ENCODE results near the gene PTGES.

DNA sequence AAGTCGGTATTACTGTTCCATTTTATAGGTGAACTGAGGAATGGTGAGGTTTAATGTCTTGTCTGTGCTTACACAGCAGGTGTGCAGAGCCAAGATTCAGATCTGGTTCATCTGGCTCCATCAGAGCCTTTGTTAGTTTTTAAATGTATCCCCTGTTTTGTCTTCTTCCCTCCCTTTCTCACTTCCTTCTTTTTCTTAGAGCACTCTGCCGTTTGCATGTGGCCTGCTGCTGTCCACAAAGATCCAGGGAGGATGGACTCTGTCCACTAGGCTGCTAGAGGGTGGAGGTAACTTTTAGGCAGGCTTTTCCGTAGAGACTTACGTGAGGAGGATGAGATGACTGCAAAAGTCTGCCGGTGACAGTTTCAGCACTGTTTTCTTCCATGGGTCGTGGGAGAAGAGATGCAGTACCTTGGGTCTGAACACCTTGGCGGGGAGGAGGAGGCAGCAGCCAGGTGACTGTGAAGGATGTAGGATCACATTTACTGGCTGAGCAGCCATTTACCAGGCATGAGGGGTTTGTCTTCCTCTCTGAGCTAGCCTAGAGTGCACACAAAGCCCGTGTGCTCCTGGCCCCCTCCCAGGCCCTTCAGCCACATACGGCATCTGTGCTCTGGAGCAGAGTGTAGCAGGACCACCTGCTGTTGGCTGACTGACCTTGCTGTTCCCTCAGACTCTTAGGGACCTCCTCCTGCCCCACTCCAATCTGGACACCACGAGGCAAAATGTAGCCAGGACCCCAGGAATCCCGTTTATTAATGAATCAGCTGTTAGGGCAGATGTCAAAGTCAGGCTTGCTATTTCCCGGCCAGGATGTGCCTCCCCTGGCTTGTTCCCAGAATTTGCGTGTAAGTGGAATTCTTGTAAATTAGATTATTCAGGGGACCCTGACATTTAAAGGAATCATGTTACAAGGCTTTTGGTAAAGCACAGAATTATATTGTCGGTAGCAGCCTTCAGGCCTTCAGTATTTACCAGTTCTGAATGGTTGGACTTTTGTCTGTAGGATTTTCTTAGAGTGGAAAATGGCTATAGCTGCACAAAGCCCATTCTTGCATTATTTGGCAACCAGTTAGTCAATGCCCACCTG is 1.9 kb downstream of the NTMT1 start:
- PRO-cap: no peak

DNA sequence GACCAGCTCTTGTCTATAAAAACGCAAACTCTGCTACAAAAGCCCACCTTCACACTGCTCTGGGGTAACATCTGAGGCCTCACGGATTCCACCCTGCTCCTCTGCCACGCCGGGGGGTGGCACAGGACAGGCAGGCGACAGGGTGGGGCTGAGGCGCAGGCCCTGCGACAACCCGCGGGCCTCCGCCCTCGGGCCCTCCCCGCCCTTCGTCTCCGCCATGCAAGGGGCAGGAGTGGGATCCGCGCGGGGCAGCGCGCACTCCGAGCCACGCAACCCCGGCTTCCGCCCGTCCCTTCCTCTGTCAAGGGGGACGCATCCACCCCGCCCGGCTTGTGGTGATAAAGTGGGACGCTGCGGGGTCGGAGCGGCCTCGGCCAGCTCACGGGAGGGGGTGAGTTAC is 464 bp downstream of the ASB6 start:
- PRO-cap: no peak

DNA sequence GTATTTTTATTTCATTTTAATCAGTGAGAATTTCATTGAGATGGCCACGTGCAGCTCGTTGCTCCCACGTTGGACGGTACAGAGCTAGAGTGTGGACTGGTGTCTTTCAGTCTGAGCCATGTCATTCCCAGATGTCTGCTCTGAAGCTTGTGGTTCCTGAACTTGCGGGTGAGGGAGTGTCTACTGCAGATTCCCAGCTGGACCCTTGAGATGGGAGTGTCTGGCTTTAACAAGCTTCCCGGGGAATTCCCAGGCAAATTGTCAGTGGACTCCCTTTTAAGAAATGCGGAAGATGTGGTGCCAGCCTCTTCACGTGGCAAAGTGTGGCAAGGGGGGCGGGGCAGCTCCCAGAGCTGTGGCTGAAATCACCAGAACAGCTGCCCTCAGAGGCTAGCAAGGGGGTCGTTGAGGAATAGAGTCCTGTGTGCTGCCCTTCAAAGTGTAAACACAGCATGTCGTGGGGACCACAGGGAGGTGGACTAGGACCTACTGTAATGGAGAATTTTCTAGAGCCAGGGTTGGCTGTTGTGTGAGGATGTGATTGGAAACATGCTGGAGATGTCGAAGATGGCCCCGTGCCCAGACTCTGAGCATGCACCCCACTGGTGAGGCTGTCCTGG is 37.2 kb downstream of the PRRX2 start:
- PRO-cap: no peak

DNA sequence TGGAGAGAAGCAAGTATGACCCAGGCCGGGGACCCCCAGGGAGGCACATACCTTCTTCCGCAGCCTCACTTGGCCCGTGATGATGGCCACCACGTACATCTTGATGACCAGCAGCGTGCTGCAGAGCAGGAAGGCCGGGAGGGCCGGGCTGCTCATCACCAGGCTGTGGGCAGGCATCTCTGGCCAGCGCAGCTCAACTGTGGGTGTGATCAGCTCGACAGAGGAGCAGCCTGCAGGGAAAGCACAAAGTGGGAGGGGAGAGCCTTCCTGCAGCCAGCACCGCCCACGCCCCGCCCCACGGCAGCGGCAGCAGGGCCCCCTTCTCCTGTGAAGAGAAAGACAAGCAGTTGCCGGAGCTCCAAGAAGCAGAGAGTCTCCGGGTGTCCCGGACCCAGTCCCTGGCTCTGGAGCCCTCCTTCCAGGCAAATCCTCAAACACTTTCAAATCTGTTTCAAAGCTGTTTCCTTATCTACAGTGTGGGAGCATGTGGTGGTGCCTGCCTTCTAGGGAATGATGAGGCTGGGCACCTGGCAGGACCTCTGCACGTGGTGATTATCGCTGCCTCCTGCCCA is at the start of gene PTGES:
Gene PTGES, minus strand, starts transcription at position 207 of the 572 bp plus-strand sequence.
- PRO-cap: bidirectional peak, plus-strand start at position 346 of the sequence, minus-strand start at position 199 of the sequence

DNA sequence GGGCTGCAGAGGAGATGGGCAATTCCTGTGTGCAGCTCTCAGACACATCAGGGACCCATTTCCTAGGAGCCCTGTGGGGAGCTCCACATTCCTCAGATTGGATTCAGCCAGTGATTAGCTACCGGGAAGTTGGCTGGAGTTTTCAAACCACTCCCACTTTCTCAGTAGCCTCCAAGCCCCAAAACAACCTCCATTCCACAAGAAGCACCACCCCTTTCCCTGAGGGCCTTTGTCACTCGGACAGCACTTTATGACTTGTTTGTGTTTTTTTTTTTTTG is 9.2 kb upstream of the PTGES start:
- PRO-cap: no peak

DNA sequence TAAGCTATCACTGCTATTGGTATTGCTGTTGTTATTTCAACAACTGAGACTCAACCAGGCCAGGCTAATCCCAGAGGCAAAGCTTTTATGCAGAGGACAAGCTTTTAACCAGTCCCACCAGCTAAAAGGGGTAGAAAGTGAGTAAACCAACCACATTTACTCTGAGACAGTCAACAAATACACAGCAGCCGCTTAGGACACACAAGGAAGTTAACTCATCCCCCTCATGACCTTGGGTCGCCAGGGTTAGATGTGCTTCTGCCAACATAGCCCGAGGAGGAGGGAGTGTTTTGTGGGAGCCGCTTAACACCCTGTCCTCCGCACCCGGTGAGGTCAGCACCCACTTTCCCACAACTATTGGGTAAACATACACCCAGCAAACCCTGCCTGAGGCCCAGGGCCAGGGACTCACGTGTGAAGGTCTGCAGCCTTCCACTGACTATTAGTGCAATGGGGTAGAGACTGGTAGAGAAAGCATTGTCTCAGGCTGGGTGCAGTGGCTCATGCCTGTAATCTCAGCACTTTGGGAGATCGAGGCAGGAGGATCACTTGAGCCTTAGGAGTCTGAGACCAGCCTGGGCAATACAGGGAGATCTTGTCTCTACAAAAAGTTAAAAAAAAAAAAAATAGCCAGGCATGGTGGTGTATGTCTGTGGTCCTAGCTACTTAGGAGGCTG is 20.8 kb upstream of the PTGES start:
- PRO-cap: no peak

GRCh38 chr9:129806988-129807573 is 4.1 kb downstream of the TOR1B start:
- PRO-cap: no peak

DNA sequence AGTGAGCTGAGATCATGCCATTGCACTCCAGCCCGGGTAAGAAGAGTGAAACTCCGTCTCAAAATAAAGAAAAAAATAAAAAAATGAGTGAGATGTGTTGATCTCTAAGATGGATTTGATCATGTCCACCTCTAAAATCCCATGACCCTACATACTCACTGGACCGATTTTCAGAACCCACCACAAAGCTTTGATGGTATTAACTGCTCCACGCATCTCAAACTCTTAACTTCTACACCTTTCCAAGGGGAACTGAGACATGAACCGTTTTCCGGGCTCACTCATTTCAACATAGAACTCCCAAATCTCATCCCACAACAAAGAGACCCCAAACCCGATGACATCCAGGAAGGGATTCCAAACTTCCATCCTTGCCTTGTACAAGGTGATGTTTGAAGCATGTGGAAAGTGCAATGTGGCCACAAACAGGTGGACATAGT is 1.7 kb downstream of the TOR1A start:
- PRO-cap: no peak

- PRO-cap: no peak
These were observed 32.6 kb downstream of the USP20 start for GRCh38 chr9:129867590-129868514.

- PRO-cap: bidirectional peak, plus-strand start at chr9:129996572, minus-strand start at chr9:129996518
These were observed 46.8 kb downstream of the FNBP1 start for GRCh38 chr9:129995937-129996750.

DNA sequence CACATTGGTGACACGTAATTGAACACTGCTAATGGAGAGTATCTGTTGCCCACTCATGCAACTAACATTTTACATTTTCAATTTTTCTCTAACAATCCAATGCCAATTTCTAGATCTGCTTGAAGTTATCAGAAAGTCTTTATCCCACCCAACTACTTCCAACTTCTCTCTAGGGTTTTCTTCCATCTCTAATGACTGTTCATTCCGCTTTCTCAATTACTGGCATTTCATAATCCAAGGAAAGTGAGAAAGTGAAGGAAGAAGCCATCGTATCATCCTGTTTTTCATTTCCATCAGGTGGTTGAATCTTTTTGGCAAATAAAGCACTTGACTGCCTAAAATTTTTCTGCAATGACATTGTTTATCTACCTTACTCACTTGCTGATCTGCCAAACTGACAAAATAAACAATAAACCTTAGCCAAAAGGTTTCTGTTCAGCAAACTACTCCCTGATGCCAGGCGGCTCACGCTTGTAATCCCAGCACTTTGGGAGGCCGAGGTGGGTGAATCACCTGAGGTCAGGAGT is 18.5 kb downstream of the FNBP1 start:
- PRO-cap: no peak

- PRO-cap: no peak
These were observed 23.5 kb downstream of the GPR107 start for GRCh38 chr9:130077187-130077625.

DNA sequence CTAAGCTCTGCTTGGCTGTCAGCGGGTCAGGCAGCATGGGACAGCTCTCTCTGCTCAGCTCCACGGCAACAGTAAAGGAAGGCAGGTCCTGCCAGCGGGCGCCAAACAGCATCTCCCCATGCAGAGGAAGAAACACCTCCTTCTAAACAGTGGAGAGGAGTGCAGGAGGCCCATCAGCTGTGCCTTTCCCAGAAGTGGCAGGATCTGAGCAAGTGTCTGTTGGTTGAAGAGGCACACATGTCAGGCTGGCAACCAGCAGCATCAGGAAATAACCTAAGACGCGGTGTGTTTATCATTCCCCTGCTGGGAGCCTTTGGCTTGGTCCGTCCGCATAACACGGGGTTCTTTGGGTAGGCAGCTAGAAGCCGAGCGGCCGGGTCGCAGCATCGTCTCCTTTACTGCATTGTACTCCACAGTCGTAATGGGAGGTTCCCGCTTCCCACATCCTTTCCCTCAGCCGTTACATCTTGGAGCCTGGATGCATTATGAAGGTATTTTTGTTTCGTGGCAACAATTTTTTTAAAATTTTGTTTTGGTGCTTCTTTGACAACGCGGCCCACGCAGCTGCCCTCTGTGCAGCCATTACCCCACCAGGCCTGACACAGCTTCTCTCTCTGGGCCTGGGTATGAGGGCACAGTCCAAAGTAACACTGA is 42.6 kb upstream of the NCS1 start:
- PRO-cap: no peak

DNA sequence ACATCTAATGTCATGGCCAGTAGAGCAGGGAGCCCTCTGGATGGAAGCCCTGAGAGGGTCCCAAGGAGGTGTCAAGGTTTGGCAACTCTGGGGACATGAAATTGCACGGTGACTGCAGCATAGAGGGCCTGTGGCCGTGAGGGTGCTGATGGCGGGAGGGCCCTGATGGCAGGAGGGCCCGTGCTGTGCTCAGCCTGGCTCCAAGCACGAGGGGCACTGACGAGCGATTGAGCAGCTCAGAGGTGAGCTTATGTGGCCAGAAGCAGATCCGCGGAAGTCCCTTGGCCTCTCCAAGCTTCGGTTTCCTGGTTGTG is 14.4 kb downstream of the NCS1 start:
- PRO-cap: no peak

DNA sequence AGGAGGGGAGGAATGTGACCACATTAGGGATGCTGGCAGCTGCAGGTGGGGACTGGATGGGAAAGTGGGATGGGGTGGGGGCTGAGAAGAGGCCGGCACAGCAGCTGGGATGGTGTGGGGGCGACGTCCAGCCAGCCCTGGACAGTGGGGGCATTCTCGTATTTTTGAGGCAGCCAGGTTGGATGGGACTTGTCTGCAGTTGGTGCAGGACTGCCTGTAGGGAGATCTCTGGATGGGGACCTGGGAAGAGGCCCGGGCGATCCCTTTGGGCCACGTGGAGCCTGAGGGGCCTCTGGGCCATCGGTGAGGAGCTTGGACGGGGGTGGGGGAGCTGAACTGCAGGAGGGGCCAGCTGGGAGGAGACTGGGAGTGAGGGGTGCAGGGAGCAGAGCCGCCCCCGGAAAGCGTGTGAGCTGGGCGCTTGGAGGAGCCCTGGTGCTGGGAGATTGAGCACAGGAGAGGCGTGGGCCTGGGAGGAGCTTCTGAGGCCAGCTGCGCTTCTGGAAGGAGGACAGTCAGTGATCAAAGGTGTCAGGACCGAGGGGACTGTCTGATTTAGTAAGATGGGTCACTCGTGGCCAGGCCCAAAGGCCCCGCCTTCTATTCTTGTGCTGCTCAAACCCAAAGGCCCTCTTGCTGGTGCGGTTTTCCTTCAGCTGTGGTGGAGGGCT is 21.2 kb downstream of the NCS1 start:
- PRO-cap: no peak

- PRO-cap: no peak
These were observed 29.8 kb upstream of the HMCN2 start for GRCh38 chr9:130235613-130236340.

- PRO-cap: no peak
These were observed 2.3 kb downstream of the HMCN2 start for GRCh38 chr9:130267796-130268396.

DNA sequence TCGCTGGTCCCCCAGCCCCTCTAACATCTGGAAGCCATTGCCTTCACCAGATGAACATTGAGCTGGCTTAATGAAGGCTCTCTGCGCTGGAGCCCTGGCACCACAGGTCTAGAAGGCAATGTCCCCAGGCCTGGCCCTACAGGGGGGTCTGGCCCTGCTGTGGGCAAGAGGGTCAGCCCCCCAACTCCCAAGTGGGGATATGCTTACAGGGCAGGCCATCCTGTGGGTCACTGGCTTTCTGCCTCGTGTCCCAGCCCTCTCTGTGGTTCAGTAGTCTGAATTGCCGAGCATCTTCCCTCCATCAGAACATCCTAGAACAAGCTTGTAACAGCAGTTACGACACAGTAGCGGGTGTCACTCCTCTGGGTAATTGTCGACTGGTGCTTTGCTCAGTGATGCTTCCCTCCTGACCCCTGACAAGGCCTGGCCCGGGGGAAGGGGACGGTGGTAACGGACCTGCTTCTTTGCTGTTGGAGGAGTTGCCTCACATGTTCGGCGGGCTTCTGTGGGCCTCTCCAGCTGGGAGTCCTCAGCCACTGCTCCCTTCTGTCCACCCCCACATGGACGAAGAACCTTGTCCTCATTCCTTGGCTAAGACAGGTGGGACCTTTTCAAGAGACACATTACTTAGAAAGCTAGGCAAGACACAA is 24.7 kb downstream of the HMCN2 start:
- PRO-cap: no peak

- PRO-cap: no peak
These were observed 53.8 kb downstream of the HMCN2 start for GRCh38 chr9:130319156-130319919.

DNA sequence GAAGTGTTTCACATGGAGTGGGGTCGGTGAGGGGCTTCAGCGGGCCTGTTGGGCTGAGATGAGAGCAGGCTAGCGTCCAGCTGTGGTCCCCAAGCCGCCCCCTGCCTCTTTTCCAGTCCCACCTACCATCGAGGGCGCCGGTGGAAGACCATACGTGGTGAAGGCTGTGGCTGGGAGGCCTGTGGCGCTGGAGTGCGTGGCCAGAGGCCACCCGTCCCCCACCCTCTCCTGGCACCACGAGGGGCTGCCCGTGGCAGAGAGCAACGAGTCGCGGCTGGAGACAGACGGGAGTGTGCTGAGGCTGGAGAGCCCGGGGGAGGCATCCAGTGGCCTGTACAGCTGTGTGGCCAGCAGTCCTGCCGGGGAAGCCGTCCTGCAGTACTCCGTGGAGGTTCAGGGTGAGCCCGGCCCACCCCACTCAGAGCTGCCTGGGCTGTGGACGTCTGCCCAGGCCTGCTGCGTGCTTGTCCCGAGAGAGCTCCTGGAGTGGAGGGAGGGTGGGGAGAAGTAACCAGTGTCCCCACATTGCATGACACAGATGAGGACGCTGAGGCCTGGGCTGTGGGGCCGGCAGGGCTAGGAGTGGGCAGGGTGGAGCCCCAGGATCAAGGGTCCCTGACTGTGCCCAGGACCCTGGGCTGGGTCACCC is 89.2 kb downstream of the HMCN2 start:
- PRO-cap: no peak

Data from pulmonary lymph node (tissue), 1 donor.